Epithelial cell of esophagus (primary cell): ENCODE measurements around the genes XRCC4 and EDIL3.

DNA sequence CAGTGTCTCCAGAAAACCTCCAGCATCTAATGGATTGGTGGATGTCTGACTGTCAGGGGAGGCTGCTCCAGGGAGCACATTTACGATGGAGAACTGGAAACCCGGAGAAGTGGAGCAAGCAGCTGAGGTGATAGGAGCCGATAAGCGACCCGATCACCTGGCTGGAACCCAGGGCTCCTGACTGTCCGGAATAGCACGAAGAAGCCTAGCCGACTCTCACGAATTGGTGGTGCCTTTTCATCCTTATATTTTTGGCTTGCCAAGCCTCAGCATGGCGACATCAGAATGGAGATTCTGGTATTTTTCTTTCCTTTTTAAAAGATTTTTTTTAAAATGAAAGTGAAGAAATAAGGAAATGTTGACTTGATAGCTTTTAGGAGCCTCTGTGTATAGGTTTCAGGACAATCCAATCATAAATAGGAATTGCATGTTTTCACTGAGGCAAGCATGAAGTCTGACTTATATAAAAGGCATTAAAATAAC is 601 bp upstream of the ACOT12 start:
- RRBS: 19% methylated on average over 2 of the region's 10 CpGs

DNA sequence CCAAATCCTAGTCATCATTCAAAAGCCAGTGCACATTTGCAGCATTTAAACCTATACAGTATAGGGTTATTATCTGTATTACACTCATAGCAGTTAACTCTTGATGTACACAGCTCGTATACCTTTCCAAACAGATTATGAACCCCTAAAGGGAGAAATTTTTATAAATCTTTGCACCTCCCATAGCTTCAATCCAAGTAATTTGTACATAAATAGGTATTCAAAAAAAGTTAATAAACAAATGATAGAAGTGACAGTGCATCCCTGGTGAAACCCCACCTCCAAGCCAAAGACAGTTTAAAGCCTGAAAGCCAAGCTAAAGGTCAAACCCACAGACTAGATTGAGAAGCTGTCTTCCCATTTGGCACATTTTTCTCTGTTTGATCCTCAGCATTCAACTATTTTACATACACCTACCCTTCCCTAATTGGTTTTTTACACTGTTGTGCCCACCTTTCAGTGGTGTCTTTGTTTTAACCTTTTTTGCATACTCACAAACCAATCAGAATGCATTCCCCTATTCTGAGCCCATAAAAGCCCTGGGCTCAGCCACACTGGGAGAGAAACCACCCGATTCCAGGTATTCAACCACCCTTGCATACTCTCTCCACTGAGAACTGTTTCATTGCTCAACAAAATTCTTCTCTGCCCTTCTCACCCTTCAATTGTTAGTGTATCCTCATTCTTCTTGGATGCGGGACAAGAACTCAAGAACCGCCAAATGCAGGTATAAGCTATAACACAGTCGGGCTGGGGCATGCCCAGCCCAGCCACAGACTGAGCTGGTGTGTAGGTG is 141.3 kb downstream of the SSBP2 start:
- RRBS: no CpG with 5 or more reads among the region's 5 CpGs

DNA sequence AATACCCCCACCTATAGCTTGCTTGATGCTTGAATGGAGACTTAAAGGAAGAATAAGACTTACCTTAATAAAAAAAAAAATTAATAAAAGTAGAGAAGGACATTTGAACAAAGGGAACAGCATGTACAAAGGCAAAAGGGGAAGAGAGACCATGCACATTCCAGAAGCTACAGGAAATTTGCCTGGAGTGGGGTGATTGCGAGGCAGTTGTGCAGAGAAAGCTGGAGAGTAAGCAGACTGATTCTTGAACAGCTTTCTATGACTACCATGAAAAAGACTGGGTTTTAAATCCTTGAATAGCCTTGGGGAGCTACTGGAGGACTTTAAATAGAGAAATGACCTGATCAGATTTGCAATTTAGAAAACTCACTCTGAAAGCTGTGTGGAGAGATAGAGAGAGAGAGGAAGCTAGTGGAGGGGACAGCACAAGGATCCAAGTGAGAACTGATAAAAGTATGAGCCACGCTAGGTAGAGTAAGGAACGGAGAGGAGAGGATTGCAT is 12.5 kb upstream of the SSBP2 start:
- RRBS: no CpG with 5 or more reads among the region's 3 CpGs

DNA sequence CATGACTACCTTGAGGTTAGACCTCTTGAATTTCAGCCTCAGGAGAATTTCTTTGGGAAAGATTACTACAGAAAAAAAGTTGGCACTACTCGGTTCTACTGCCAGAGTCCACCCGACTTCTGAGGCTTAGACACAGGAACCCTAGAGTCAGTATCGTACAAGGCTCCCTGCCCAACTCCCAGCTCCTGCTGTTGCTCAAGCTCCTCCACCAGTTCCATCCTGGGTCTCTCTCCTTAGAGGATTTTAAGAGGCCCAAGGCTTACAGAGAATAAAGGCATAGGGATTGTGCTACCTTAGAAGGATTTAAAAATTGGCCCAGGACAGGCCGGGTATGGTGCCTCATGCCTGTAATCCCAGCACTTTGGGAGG is 29.0 kb upstream of the SSBP2 start:
- RRBS: no CpG with 5 or more reads among the region's 4 CpGs

- RRBS: no CpG with 5 or more reads among the region's 1 CpG
Observed at GRCh38 chr5:82279395-82280444, 1.6 kb upstream of the RPS23 start.

- RRBS: 3% methylated on average over 13 of the region's 42 CpGs
Observed at GRCh38 chr5:83077298-83078477, at the start of gene XRCC4. XRCC4 (plus strand) TSS chr5:83077547.

DNA sequence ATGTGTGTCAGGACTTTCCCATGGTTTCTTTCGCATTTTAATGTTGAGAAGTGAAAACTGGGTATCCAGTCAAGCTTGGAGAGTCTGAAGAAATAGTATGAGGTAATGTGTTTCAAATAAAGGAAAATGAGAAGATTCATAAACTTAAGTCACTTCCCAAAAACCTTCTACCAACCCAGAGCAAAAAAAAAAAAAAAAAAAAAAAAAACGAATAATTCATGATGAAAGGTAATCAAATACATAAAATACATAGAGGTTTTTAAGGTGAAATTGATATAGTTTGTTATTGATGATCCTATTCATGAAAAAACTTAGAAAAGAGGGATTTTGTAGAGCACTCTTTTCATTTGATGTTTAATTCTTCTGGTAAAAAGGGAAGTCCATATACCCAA is 187.7 kb upstream of the VCAN start:
- RRBS: no CpG with 5 or more reads among the region's 2 CpGs

DNA sequence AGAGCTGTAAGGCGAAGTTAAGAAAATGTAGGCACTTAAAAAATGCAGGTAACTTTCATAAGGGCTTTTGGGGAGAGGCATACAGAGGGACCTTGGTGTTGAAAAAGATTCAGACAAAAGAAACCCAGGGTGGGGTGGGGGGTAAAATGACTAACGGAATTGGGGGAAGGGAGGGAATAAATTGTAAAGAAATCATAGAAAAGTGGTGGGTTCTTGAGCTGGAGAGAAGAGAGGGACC is 512 bp downstream of the VCAN start:
- RRBS: no CpG with 5 or more reads among the region's 2 CpGs

GRCh38 chr5:83474971-83475345 is 3.4 kb downstream of the VCAN start:
- RRBS: no CpG with 5 or more reads among the region's 9 CpGs

- RRBS: no CpG with 5 or more reads among the region's 3 CpGs
Observed at GRCh38 chr5:83476273-83476567, 4.7 kb downstream of the VCAN start.

DNA sequence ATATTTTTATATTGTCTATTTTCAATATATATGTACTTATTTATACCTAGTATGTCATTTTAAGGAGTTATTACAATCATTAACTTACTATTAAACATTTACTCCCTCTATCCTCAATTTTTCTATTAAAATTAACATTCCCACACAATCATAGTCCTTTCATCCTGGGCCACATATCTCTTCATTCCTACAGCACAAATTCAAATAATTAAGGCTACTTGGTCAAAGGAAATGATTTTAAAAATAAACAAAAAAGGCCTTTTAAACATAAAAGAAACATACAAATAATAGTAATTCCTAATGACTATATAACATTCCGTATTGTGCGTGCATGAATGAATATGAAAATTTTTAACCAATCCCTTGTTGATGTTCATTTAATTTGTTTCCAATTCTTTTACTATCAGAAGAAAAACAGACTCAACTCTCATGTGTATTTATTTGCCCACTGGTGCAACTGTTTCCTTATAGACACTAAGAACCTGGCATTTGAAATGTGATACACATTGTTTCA is 248.6 kb upstream of the HAPLN1 start:
- RRBS: no CpG with 5 or more reads among the region's 2 CpGs

- RRBS: no CpG with 5 or more reads among the region's 17 CpGs
Observed at GRCh38 chr5:84382999-84383446, 1.7 kb downstream of the EDIL3 start.

DNA sequence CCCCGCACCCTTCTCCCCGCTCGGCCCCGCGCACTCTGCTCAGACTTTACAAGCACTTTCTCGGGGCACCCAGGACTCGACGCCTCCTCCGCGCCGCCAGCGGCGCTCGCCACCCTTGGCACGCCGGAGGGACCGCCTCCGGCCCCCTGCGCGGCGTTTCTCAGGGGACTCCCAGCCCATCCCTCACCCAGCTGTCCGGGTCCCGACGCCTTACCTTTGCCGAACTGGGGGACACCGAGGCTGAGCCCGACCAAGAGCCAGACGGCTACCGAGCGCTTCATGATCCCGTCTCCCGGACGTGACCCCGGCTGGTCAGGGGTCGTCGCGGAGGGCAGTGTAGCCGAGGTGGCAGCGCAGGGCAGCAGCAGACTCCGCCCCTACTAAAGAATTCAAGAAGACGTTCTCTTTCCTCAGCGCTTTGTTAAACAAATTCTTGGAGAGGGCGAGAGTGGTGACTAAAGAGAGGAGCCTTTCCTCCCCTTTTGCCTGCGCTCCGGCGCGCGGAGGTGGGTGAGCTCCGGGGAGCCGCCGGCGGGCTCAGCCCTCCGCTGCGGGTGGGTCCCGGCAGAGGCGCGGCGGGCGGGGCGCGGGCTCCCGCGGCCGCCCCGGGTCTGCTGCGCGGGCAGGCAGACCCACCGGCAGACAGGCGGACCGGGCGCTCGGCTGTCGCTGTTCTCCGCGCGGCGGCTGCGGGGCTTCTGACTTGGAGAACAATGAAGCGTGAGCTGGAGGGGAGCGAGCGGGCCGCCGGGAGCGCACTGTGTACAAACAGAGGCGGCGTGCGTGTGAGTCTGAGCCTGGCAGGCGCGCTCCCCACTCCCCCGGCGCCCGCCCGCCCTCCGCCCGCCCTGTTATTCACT is at the start of gene EDIL3:
Gene EDIL3, minus strand, starts transcription at position 787 of the 860 bp plus-strand sequence.
- RRBS: 2% methylated on average over 49 of the region's 95 CpGs

- RRBS: no CpG with 5 or more reads among the region's 6 CpGs
Observed at GRCh38 chr5:84538936-84539619, 154.4 kb upstream of the EDIL3 start.

- RRBS: no CpG with 5 or more reads among the region's 16 CpGs
Observed at GRCh38 chr5:86570086-86570634, 47.6 kb upstream of the COX7C start.

DNA sequence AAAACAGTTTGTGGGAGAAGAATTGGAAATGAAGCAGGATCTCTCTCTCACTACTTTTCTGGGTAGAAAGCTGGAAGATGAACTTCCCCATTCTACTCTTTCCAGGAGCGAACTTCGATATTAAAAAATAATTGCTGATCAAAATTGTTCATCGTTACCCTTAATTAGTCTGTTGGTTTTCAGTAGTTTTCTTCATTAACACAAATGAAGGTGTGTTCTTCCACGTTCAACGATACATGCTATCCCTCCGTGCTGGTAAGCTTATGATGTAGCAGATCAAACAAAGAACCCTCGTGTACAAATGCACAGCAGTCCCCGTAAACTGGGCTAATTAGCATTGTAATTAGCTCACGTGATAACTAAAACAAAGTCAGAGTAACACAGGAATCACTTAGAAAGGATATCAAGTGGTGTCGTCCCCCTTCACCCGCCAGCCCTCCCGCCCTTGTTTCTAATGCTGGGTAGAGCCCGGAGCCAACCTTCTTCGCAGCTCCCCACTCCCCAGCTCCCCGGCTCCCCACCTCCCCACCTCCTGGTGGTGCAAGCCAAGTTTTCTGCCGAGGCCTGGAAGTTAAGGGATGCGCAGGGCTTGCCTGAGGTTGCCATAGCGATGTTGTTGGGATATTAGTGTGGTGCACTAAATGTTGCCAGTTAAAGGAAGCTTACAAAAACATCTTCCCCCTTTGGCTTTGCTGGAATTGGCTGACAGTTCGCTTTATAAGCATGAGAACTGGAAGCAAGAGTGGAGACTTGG is 357.8 kb upstream of the CCNH start:
- RRBS: 6% methylated on average over 2 of the region's 19 CpGs

DNA sequence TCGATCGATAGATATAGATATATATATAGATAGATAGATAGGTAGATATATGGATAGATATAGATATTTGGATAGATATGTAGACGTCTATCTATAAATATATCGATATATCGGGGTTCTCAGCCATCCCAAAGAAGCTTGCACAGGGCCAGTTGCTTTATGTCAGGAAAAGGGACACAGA is 1.0 kb upstream of the TMEM161B start:
- RRBS: no CpG with 5 or more reads among the region's 5 CpGs

DNA sequence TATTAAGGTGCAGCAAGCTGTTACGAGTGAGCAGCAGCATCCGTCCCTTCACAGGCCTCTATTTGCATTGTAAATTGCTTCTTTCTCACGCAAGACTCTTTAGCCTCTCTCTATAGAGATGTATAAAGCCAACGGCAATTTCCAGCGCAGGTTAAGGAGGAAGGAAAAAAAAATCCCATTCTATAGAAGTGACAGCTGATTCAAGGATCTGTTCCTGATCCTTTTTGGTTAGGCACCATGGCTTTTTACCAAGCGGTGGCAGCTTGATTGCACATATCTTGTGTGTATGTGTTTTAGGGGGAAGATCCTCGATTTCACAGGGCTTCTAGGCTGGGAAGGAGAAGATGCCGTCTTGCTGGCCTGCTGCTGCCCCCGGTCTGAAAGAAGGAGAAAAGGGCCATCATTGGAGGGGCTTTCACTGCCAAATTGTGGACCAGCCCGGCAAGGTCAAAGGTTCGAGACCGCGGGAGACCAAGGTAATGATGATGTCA is 215.7 kb downstream of the MEF2C start:
- RRBS: 9% methylated on average over 2 of the region's 13 CpGs

- RRBS: no CpG with 5 or more reads among the region's 26 CpGs
Observed at GRCh38 chr5:88689116-88689707, 193.8 kb downstream of the MEF2C start.

DNA sequence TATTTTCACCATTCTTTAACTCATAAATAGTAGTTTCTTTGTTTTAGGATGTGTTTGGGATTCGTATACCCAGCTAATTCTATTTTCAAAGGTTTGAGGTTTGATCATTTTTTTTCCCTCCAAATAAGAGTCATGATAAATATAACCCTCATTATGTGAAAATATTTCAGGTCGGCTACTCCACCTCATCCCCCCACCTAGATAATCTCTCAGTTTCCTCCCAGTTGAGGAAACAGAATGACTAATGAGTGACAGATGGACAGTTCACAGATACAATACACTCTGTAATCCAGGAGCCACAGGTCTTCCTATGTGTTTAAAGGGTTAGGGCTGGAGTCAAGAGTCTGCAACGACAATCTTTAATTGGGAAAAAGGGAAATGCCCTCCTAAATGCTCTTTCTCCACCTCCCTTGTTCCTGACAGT is 69.2 kb downstream of the MEF2C start:
- RRBS: no CpG with 5 or more reads among the region's 3 CpGs